Neural cell (in vitro differentiated cells): Measurements from ENCODE around the genes CALM1 and TRIP11.

- RAMPAGE, long total RNA = start-site peak on the minus strand at chr14:90382667-90382741, 26 and 17 reads in 2 replicates; start-site peak on the minus strand at chr14:90383133-90383290, 15 and 14 reads in 2 replicates
Observed at GRCh38 chr14:90382601-90383270, 14.1 kb upstream of the CALM1 start.

GRCh38 chr14:90396946-90397282 is at the start of gene CALM1:
CALM1 (plus strand) TSS chr14:90397029.
- RAMPAGE, long total RNA = start-site peak on the plus strand at chr14:90397030-90397036, 89 and 117 reads in 2 replicates

- RAMPAGE, long total RNA = no peak
Observed at GRCh38 chr14:90408545-90409686, 12.1 kb downstream of the CALM1 start.

DNA sequence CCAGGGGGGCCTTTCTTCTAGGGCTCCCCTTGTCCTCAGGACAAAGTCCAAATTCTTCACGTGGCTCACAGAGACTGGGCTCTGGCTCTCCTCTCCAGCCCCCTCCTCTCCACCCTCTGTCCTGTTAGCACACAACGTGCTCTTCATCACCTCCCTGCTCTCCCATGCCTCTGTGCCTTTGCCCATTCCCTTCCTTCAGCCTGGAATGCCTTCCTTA is 105.3 kb downstream of the CALM1 start:
- RAMPAGE, long total RNA = no peak

- RAMPAGE, long total RNA = no peak
Observed at GRCh38 chr14:90511323-90511713, 114.5 kb downstream of the CALM1 start.

DNA sequence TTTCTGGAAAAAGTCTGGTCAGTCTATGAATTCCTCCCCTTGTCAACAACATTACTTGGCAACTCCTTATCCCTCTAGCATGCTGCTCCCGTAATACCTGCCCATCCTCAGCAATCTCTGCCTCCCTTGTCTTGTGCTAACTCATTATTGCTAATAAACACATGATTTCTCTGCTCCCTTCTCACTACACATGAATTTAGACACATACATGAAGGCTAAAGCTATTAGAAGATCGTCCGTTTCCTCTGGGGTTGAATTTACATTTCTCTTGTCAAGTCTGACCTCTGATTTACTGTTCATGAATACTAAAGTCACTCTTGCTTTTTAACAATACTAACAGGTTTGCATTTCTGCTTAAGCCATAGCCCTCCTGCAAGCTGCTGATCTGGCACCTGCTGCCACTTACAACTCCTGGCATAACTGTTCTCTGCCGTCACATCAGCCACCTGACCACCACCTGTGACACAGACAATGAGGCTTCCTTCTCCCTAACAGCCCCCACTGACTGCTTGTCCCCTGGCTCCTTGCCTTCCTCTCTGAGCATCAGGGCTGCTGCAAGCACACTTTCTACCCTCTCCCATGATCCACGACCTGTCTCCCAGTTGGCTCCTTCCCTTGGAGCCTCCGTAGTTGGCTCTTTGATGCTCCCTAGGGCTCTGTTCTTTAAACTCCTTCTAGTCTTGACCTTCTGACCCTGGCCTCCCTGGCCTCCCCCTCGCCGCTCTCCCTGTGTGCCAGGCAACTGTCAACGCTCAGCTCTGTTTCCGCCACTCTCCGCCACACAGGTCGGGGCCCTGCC is 177.7 kb downstream of the CALM1 start:
- RAMPAGE, long total RNA = no peak

DNA sequence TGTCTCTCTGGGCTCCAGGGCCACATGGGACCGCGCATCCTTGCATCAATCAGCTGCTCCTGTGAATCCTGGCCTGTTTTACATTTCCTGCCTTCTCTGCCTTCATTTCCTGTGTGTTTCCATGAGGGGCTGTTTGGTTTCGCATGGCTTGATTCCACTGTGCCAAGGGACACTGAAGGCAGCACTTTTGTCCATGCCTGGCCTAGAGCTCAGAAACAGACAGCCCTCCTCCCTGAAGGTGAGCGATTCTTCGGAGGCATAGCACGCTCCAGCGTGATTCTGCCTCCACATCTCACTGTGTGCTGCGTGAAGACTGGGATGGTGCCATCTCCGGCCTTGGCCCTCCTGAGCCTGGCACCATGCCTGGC is 187.5 kb downstream of the TTC7B start:
- RAMPAGE, long total RNA = no peak

GRCh38 chr14:90698281-90698878 is 117.8 kb downstream of the TTC7B start:
- RAMPAGE, long total RNA = no peak

- RAMPAGE, long total RNA = no peak
Observed at GRCh38 chr14:91090572-91091179, 23.2 kb upstream of the DGLUCY start.

DNA sequence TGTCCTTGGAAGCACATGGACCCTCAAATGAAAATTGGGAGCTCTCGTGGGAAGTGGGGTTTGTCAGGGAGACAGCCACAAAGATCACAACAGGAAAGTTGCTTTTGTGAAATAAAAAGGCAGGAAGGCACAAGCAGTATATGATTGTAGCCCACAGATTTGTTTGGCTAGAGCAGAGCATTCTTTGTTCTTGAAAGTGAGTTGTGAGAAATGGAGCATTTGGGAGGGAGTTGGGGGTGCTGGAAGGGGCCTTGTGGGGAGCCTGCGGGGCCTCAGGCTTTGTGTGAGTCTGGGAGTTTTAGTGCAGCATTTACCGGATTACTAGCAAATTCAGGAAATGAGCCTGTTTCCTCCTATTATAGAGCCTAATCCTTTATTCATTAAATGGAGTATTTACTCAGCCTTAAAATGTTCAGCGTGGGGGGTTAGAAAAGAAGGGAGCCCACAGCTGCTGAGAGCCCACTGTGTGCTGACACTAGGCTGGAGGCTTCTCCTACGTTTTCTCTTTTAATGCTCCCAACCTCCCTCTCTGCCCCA is 30.9 kb downstream of the DGLUCY start:
- RAMPAGE, long total RNA = no peak

GRCh38 chr14:91264194-91265262 is 20.0 kb upstream of the GPR68 start:
- RAMPAGE, long total RNA = no peak

DNA sequence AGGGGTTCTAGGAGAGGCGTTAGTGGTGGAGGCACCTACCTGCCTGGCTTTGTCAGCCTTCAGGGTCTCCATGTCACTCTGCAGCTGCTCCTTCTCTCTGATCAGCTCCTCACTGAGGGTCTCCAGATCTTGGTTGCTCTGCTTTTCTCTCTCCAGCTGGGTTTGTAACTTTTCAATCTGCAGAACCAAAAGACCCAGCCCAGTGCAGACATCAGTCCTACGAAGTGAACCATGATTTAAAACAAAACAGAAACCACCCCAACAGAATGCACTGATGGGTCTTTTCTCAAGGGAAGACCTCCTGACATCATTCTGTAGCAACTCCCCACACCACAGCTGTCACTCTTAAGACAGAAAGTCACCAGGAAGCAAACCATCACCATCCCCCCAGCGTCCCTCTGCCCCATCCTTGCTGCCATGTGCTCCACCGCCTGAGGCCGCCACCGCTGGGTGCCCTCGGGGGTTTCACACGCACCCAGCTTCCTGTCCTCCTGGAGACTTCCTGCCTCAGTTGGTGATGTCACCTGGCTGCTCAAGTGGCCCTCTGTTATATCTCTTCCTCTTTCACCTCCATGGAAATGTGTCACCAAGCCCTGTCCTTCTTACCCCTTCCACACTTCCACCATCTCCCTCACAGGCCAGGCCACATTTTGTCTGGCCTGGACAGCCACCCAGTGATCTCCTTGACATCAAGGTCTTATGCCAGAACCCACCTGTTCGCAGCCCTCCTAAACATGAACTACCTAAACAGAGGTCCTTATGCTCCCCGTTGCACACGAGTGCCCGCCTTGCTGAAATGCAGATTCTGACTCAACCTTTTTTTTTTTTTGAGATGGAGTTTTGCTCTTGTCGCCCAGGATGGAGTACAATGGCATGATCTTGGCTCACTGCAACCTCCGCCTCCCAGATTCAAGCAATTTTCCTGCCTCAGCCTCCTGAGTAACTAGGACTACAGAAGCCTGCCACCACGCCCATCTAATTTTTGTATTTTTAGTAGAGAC is 71.4 kb upstream of the GPR68 start:
- RAMPAGE, long total RNA = no peak

- RAMPAGE, long total RNA = no peak
Observed at GRCh38 chr14:91369351-91370493, 47.9 kb downstream of the CCDC88C start.

DNA sequence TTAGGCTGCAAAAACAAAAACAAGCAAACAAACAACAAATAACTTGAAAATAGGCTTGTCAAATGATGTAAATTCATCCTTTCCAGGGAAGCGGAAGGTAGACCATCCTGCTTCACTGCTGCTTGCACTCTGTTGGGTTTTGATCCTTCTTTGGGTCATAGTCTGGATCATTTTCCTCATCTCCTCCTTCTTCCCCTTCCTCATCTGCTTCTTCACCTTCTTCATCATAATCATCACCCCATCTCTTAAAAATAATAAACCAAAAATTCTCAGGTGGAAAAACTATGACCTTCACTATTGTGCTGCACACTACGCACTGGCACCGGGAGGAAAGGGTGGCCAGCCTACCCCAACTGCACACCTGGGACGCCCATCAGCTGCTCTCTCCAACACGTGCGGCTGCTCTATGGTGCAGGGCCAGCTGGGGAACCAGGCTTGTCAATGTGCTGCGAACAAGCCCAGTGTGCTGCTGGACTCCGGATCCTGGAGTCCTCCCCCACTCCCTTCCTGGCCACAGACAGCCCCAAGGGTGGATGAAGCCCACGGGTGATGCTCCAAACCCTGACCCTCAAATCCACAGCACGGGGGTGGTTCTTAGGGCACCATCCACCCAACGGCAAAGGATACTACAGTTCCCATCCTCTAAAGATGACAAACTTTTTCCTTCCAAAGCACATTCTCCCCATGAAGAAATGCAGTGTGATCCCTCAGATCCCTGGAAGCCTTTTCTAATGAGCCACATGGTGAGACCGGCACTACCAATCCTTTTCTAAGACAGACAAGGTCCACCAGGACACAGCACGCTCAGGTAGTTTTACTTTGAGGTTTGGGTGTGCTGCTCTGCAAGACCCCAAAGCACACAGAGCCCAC is 33.1 kb downstream of the CCDC88C start:
- RAMPAGE, long total RNA = no peak

- RAMPAGE, long total RNA = start-site peak on the plus strand at chr14:91510863-91510924, 17 and 14 reads in 2 replicates
Observed at GRCh38 chr14:91510734-91510963, 539 bp upstream of the PPP4R3A start.

- RAMPAGE, long total RNA = no peak
Observed at GRCh38 chr14:91883946-91884404, 16.6 kb upstream of the TC2N start.

DNA sequence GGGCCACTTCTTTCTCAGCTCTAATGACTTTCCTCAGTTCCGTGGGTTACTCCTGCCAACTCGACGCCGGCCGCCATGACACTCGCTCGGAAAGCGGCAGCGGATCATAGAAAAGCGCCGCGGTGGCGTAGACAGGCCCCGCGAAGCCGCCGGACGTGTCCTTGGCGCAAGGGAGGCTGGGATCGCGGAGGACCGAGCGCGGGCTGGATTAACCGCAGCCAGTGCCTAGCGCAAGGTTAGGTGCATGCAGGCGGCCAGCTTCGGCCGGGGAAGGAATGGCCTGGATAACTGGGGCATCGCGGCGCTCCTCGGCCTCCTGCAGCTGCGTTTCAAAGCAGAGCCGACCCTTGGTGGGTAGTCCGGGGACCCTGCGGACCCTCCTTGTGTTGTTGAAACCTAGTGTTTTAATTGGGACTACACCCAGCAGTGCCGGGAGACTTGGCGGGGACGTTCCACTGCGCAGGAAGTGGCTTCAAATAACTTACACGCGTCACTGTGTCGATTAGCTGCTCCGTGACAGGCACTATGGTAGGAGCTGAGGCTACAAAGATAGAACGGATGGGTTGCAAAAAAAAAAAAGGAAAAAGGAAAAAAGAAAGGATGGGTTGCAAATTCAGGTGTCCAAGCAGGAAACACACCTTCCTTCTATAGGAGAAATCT is at the start of gene TRIP11:
Gene TRIP11 (minus strand): TSS at position 106 of the 660 bp plus-strand sequence.
- RAMPAGE, long total RNA = start-site peak on the minus strand centred at position 88 of the sequence, 22 bp wide, 433 and 478 reads in 2 replicates

DNA sequence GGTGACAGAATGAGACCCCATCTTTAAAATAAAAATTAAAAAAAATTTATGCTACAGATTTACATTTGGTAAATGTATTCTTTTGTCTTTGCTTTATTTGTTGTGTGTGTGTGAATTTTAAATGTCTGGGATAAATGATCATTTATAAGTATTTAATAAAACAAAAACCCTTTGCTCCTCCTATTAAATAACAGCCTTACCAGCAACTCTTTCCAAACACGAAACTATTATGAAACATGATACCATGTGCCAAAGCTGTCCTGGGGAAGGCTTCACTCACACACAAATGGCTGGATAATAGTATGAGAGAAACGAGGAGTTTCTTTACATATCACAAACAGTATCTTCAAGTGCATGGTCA is 1.0 kb downstream of the ATXN3 start:
- RAMPAGE, long total RNA = no peak

DNA sequence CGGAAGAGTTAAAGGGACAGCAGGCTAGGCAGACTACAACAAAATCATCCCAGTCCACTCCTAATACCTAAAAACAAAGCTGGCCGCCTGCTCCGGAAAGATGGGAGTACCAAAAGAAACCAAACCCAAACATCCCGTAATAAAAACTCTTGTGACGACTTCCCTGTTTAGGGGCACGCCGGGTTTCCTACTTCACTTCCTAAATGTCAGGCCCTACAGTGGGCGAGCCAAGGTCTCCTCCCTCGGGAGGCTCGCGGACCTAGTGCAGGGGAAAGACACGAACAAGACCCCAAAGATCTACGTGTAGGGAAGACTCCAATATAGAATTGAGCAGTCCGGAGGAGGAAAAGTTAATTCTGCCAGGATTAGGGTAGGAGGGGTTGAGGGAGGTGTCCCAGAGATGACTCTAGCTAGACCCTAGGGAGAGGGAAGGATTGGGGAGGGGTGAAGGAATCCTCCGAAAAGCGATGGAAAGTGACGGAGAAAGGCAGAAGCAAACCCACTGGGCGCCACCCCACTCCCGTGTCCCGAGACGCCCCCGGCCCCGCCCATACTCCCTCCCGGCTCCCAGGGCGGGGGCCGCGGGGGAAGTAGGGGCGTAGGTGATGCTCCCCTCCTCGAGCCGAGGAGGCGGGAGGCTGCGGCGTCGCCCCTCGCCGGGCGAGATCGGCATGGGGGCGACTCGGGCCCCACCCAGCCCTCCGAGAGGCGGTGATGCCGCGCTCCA is 466 bp downstream of the ATXN3 start:
- RAMPAGE, long total RNA = no peak

- RAMPAGE, long total RNA = no peak
Observed at GRCh38 chr14:92135174-92135806, 13.5 kb downstream of the CPSF2 start.